Gallbladder (tissue), 1 donor: Measurements from ENCODE around the genes TMOD4, ZNF687 and TUFT1.

GRCh38 chr1:150963602-150964789 is 10.6 kb downstream of the CERS2 start:
- PRO-cap: no peak

DNA sequence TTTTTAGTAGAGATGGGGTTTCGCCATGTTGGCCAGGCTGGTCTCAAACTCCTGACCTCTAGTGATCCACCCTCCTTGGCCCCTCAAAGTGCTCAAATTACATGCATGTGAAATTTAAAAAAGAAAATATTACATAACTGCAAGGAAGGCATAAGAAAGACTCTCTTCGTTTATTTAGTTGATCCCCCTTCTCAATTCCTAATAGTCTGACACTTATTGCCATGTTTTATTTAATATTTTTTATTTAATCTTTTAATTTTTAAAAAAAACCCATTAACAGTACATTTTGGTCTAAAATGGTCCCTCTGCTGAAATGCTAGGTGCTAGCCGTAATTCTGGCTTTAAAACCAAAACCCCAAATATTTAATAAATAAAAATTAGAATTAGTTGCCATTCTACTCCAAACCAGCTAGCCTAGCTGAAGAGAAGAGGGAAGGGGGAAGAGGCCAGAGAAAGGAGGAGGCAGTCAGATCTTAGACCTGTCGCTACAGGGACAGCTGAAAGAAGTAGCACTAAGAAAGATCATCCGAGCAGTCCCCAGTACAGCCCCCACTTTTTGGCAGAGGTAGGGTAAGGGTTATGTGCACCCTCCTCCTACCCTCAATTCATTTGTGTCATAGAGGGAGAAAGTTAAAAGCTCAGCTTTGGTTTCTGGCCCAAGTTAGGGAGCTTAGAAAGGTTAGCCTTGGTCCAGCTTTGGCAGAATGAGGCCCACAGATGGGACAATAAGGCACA is 9.4 kb downstream of the CERS2 start:
- PRO-cap: no peak

DNA sequence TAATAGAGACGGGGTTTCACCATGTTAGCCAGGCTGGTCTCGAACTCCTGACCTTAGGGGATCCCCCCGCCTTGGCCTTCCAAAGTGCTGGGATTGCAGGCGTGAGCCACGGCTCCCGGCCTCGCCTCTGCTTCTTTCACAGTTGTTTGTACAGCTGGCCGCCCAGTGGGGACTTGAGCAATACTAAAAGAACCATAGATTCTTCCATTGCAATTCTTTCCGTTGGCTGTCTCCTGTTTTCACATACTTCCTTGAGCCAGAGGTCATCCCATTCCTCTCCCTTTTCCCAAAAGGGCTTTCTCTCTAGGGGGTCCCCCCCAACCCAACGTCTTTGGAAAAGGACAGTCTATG is 1.1 kb downstream of the GABPB2 start:
- PRO-cap: no peak

DNA sequence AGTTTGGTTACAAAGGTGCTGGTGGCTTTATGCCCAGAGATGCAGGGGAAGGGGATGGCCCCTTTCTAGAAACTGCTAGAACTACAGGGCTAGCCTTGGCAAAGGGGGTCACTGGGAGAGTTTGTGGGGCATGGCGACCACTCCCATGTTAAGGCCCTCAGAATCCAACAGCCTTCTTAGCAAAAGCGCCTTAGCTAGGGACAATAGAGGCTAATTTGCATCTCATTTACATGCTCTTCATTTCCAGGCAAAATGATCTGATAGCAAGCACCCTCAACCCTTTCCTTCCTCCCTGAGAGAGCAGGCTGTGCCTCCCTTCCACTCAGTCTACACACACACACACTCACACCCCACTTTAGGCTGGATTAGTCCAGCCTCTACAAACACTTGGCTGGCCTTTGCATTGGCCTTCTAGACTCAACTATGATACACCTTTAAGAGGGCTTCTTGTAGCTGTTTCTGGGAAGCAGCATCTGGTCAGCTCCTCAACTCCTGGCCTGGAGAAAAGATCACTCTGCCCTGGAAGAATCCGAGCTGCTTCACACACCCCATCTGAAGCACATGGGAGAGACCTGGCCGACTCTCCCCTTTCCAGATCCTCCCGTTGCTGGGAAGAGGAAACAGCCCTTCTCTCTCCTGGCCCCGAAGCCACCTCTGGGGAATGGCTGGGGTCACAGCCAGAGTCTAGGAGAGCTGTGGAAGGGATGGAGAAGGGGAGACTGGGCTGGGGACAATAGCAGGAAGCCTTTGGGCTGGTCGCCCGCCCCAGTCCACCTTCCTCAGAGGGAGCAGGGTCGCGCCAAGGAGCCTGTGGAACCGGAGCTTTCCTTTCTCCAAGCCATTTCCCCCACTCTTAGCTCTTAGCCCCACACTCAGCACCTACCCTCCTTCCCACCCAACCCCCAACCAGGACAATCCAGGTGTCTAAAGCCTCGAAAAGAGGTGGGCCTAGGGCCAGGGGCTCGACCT is 1.6 kb downstream of the SEMA6C start:
- PRO-cap: no peak

DNA sequence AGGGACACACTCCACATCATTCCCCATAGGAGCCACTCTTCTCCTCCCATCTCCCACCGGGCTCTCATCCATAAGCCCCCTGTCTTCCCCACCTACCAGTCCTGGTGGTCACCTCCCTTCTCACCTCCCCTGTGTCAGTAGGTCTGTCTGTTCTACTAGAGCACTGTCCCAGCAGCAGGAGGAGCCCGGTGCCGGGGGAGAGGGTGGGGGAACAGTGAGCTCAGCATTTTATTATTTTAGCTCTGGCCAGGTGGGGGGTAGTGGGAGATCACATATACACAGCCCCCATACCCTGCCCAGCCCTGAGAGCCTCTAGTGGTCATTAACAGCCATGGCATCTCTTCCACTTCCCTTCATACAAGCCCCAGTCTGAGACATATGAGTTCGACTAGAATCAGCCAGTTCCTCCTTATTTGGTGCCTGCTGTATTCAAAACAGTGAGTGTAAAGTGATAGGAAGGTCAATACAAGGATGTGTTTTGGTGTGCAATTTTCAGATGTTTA is at the start of gene TMOD4:
TSS of gene TMOD4 (minus strand) at position 154 of the 503 bp plus-strand sequence.
- PRO-cap: no peak

- PRO-cap: bidirectional peak, plus-strand start at chr1:151282183, minus-strand start at chr1:151281892; bidirectional peak, plus-strand start at chr1:151282299, minus-strand start at chr1:151282388
Observed at GRCh38 chr1:151282026-151283061, at the start of gene ZNF687. ZNF687 (plus strand) TSS chr1:151282299.

GRCh38 chr1:151283062-151283215 is 840 bp downstream of the ZNF687 start:
- PRO-cap: no peak

DNA sequence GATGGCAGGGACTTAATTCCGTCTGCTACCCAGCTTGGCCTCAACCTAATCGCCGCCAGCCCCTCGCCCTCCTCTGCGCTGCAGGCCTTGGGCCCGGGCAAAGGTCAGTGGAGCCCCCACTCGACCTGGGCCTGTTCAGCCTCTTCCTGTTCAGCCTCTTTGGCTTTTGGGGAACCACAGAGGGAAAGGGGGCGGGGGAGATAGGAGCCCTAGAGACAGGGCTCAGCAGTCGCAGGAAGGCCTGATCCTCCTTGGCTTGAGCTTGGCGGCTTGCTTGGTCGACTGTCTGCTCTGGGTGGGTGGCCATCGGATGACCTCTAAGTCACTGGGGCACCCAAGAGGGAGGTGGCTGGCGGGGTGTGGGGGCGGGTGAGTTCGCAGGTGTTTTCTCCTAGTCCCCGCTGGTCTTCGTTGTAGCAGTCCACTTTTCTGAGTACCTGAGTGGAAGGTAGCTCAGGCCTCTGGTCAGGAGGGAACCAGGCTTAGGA is 1.2 kb downstream of the ZNF687 start:
- PRO-cap: bidirectional peak, plus-strand start at position 203 of the sequence, minus-strand start at position 75 of the sequence

GRCh38 chr1:151283936-151284489 is 1.9 kb downstream of the ZNF687 start:
- PRO-cap: no peak

DNA sequence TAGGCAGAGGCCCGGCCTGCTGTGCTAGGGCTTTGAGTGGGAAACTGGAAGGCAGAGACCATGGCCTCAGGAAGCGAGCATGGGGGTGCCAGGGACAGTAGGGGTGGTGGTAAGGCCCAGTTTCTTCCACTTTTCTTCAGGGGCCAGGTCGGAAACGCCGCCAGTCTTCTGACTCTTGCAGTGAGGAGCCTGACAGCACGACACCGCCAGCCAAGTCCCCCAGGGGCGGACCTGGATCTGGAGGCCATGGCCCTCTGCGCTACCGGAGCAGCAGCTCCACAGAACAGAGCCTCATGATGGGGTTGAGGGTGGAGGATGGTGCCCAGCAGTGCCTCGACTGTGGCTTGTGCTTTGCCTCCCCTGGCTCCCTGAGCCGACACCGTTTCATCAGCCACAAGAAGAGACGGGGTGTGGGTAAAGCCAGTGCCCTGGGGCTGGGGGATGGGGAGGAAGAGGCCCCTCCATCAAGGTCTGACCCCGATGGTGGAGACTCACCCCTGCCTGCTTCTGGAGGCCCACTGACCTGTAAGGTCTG is 8.5 kb downstream of the ZNF687 start:
- PRO-cap: no peak

DNA sequence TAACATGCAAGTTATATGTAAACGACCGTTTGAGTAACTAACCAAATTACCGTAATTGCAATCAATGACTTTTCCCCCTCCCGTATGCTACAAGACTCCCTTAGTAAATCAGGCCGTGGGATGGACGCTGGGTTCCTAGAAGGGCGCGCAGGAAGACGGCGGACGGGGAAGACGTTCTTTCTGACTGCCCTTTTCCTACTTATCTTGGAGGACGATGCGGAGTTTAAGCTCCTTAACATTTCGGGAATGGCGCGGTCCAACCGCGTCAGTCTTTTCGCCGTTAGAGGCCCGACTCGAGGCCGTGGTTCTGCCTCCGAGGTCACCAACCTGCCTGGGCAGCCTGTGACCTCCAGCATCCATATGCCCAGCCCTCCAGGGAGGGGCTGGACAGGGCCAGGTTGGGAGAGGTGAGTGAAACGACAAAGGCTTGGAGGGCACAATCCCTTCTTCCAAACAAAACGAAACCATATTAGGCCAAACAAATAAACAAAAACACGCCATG is 768 bp upstream of the PI4KB start:
- PRO-cap: no peak

DNA sequence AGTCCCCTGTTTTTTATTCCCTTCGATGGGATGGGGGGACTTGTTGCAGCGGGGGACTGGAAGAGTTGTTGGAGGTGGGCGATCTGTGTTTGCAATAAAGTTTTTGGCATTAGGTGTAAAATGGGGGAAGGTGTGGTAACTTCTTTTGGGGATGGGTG is 740 bp downstream of the PSMB4 start:
- PRO-cap: no peak

- PRO-cap: bidirectional peak, plus-strand start at chr1:151473100, minus-strand start at chr1:151472994; bidirectional peak, plus-strand start at chr1:151473480, minus-strand start at chr1:151473332
Observed at GRCh38 chr1:151472701-151473889, 13.8 kb upstream of the POGZ start.

- PRO-cap: bidirectional peak, plus-strand start at chr1:151539845, minus-strand start at chr1:151539698
Observed at GRCh38 chr1:151539378-151539978, 631 bp upstream of the TUFT1 start.

GRCh38 chr1:151540259-151540626 is at the start of gene TUFT1:
TUFT1 (plus strand) TSS chr1:151540309.
- PRO-cap: bidirectional peak, plus-strand start at chr1:151540309, minus-strand start at chr1:151540135; bidirectional peak, plus-strand start at chr1:151540513, minus-strand start at chr1:151540461

GRCh38 chr1:151547031-151548000 is 7.2 kb downstream of the TUFT1 start:
- PRO-cap: no peak

GRCh38 chr1:151584174-151584738 is 27.6 kb upstream of the SNX27 start:
- PRO-cap: no peak

GRCh38 chr1:151611239-151611670 is 595 bp upstream of the SNX27 start:
- PRO-cap: no peak

GRCh38 chr1:151613229-151613906 is 1.5 kb downstream of the SNX27 start:
- PRO-cap: no peak

- PRO-cap: no peak
Observed at GRCh38 chr1:151620248-151620780, 8.5 kb downstream of the SNX27 start.